ENCODE data around the genes VPS8, LIPH and RTP1.

- RRBS, result 3% methylated on average over 31 of the region's 33 CpGs
These were observed 540 bp downstream of the EPHB3 start for GRCh38 chr3:184562206-184562443.

DNA sequence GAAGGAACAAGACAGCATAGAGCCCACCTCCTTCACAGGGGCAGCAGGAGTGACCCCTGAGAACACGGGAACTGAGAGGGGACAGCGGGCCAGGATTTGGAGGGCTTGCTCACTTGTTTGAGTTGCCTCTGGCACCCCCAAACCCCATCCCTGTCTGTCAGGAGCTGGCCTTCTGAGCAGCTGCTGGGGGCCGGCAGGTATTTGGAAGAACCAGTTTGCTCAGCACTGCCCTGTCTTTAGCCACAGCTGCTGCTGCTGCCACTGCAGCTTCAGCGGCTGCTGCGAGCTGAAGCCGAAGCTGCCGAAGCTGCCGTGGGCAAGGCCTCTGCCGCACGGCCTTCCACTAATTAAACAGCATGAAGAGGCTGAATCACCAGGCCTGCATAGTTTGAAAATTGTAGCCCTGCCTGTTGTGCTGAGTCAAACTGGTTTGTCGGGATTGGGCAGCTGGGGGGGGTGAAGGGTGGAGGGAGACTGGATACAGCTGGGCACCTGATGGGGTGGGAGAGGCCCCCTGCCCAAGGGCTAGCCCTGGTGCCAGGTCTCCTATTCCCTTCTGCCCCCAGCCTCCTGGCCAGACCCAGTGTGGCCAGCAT is 4.1 kb downstream of the EPHB3 start:
- RRBS, result no CpG with 5 or more reads among the region's 11 CpGs

DNA sequence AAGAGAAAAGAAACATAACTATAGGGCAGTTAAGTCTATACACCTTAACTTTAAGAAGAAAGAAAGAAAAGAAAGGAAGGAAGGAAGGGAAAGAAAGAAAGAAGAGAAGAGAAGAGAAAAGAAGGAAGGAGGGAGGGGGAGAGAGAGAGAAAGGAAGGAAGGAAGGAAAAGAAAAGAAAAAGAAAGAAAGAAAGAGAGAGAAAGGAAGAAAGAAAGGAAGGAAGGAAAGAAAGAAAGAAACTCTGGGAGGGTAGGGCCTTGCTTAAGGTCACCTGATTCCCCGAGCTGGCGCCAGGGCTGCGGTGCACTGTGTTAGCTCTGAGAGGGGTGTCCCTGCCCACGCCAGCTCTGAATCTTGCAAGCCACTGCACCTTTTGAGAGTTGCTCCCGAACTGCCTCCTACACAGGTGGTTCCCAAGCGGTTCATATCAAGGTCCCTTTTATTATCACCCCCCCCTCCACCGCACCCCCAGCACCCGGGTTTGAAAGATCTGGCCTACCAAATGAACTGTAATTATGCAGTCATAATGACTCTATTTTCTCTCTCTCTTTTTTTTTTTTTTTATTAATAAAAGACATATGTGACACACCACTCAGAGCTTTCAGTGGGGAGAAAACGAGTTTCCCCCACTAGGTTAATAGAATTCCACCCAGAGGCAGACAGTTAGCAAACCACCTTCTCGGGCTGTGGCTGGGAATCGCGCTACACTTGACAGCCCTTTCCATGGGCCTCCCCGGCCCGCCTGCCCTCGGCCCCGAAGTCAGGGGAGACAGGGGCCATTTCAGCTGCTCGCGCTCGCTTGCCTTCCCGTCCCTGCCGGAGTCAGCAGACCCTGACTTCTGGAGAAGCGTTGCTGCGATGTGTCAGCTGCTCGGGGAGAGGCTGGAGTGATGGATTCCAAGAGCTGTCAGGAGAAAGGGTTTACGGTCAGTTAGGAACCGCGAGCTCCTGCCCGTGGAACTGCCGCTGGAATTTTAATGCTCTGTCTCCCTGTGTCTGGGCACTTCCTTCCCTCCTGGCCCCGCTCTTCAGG is 38.9 kb upstream of the VPS8 start:
- RRBS, result 82% methylated on average over 9 of the region's 30 CpGs

DNA sequence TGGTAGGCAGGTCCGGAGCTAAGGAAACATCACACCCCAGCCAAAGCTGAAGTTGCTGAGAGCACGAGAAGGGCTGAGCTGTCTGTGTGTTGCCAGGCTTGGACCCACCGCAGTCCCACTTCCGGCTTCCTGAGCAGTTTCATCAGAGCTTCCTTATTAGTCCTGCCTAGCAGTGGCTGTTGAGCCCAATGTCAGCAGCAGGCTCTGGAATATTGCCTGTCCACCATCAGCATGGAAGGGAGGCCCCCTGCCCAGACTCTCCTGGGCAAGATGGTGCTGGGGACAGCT is 25.3 kb upstream of the VPS8 start:
- RRBS, result 14% methylated on average over 3 of the region's 4 CpGs

GRCh38 chr3:184811670-184812983 is at the start of gene VPS8:
TSS of gene VPS8 (plus strand) at chr3:184812166.
- RRBS, result 2% methylated on average over 9 of the region's 69 CpGs

GRCh38 chr3:185332272-185332993 is 30.5 kb upstream of the MAP3K13 start:
- RRBS, result no CpG with 5 or more reads among the region's 5 CpGs

- RRBS, result no CpG with 5 or more reads among the region's 6 CpGs
These were observed at the start of gene LIPH for GRCh38 chr3:185552389-185552953. TSS of gene LIPH (minus strand) at chr3:185552588.

- RRBS, result no CpG with 5 or more reads among the region's 13 CpGs
These were observed 48.2 kb downstream of the SENP2 start for GRCh38 chr3:185634149-185634880.

DNA sequence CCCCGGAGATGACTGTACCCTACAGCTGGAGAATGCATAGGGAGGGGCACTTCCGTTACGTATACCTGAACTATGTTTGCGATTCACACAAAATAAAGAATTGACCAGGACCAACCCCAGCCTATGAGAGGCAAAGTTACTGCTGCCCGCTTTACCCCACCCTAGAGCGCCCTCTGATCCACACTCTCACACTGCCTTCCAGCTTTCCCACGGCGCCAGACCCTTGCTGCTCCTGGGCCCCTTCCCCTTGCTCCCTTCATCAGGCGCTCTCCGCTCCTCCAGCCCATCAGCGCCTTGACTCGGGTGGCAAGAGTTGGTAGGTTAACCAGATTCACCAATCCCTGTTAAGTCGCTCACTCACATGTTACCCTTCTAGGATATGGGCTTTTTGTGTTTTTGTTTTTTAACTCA is 96.8 kb downstream of the IGF2BP2 start:
- RRBS, result no CpG with 5 or more reads among the region's 13 CpGs

DNA sequence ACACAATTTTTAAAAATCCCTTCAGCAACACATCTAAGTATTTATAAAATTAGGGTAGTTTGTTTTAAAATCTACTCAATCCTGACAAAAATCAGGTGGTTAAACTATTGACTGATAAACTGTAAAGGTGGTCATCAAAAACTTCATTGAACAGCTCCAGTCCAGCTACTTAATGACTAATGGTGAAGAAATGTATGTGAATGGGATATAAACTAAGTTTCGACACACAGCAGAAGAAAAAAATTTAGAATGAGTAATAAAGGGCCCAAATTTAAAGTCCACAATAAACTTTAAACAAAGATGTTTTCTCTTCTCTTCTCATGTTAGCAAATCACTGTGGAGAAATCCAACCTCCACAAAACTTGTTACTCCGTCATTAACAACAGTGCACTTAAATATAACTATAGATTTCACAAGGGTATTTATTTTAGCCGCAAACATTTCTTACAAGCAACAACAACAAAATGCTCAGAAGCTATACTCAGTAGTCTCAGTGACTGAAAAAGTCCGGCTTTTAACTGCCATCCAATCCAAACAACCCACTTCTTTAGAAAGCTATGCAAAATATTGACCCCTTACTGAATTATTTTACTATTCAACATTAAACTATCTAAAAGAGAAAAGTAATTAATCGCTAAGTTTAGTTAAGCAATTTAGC is 2.6 kb downstream of the IGF2BP2 start:
- RRBS, result no CpG with 5 or more reads among the region's 5 CpGs

DNA sequence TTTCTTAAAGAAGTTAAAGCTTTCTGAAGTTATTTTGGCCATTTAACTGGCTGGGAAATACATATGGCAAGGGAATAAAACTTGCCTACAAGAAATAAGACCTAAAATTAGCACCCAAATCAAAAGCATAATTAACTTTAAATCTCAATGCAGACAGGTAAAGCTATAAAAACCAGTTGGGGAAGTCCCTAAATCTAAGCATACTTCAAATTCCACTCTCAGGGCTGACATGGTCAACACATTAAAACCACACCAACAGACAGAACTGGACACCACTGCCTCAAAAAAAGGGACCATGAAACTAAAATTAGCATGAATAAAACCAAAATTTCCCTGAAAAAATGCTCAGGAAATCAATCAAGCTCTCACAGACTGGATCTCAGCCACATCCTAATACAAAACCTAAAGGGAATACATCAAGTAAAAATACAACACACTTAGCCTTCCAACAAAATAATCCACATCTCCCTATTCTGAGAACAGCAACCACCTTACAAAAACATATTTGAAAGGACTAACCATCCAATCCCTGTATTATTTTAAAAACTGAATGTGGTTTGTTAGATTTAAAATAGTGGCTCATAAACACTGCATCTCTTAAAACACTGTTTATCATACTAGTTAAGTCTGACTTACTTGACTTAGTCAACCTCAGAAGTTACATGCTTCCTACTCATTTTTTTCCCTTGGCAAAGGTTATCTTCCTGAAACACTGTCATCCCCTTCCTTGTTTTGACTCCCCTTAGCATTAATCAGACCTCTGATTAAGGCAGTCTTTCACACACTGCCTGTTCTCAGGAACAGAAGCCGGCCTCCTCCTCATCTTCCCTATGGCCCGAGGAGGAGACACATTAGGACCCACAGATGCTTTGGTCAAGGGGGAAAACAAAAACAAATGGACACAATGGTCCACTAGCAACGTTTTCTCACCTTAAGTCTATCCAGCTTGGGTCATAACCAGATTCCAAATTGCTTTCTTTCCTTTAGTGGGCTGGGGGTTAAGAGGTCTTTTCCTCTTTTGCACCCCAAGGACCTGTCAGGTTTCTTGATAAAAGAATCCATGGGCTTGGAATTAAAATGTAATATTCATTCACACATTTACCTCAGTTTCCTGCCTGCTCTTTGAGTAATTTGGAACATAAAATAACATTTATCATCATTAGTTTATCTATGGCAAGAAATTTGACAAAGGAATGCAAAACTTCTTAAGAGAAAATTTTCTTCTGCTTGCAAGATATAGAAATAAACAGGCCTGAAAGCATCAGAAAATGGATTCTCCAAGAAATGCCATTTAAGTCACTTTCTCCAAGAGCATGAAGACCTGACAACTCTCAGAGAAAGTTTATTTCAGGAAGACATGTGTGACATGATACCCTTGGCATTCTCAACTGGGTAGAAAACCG is 8.1 kb downstream of the TRA2B start:
- RRBS, result no CpG with 5 or more reads among the region's 4 CpGs

DNA sequence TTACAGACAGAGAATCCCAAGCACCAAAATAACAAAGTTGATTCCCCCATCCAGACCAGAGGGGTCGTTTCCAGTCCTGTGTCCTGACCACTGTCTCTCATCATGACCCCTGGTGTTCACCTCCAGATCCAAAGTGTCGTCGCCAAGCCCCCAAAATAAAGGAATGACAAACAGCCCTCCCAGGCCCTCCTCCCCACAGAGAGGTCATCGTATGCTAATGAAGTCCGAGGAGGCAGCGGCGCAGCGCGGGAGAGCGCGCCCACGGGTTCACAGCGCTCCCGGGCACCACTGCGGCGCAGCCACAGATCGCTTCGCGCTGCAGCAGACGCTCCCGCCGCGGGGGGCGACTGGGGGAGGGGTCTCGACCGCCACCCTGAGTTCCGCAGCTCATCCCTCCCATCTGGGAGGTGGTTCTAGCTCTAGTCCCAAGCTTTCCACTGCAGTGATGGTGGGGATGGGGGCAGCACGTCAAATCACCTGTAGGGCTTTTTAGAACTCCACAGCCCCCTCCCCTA is 1.3 kb downstream of the DGKG start:
- RRBS, result no CpG with 5 or more reads among the region's 28 CpGs

DNA sequence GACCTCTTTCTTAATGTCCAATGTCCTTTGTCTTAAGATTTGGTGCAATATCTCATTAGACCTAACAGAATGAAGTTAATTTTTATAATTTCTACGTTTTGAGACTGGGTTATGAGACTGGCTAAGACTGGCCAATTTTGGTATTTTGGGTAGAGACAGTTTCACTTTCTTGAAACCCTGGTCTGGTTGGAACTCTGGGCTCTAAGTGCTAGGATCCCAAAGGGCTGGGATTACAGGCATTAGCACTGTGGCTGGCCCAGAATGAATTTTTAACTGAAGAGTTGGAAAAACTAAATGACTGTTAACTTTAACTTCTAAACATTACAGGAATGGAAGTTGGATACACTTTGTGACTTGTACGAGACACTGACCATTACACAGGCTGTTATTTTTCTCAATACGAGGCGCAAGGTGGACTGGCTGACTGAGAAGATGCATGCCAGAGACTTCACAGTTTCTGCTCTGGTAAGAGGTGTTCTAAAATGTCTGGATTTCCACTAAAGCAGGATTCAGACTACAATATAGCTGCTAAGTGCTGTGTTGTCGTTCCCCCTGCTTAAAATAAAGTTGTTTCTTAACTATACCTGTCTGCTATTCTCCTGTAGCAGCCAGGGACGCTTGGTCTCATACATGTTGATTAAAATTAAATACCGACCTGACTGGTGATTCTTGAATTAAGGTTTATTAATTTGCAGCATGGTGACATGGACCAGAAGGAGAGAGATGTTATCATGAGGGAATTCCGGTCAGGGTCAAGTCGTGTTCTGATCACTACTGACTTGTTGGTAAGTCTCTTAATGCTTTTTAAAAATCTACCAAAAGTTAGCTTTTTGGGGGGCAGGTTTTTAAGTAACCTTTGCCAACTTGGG is 3.7 kb downstream of the EIF4A2 start:
- RRBS, result no CpG with 5 or more reads among the region's 9 CpGs

- RRBS, result no CpG with 5 or more reads among the region's 9 CpGs
These were observed 6.8 kb downstream of the EIF4A2 start for GRCh38 chr3:186789869-186790807.

- RRBS, result no CpG with 5 or more reads among the region's 2 CpGs
These were observed 3.5 kb downstream of the ST6GAL1 start for GRCh38 chr3:186933949-186934148.

GRCh38 chr3:186946468-186947045 is 16.2 kb downstream of the ST6GAL1 start:
- RRBS, result no CpG with 5 or more reads among the region's 9 CpGs

- RRBS, result no CpG with 5 or more reads among the region's 9 CpGs
These were observed 41.1 kb downstream of the ST6GAL1 start for GRCh38 chr3:186971224-186972064.

DNA sequence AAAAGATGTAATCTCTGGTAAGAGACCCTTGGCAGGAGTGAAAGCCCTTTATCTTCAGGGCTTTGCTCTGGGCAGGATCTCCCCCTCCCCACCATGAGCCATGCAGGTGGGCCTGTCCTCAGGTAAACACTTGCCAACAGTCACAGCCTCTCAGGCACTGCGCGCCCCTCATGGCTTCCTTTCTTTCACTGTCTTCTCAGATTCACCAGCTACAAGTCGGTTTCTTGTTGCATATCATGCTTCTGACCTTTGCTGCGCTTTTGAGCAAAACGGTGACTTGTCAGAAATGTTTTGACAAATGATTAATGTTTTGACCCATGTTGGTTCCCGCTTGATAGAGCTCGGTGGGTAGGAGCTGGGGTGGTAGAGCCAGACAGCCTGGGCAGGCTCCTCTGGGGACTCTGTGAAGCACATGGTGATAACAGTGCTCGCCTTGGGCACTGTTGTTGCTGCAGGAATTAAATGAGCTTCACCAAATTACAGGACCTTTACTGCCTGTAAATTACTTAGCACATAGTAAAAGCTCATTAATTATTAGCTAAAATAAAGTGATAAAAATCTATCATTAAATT is 95.7 kb downstream of the ST6GAL1 start:
- RRBS, result no CpG with 5 or more reads among the region's 8 CpGs

- RRBS, result no CpG with 5 or more reads among the region's 4 CpGs
These were observed 66.6 kb downstream of the RPL39L start for GRCh38 chr3:187072640-187073121.

- RRBS, result no CpG with 5 or more reads among the region's 6 CpGs
These were observed at the start of gene RTP1 for GRCh38 chr3:187197295-187197593. TSS of gene RTP1 (plus strand) at chr3:187197486.